Bronchus fibroblast of lung (primary cell): Measurements from ENCODE around the gene PID1.

DNA sequence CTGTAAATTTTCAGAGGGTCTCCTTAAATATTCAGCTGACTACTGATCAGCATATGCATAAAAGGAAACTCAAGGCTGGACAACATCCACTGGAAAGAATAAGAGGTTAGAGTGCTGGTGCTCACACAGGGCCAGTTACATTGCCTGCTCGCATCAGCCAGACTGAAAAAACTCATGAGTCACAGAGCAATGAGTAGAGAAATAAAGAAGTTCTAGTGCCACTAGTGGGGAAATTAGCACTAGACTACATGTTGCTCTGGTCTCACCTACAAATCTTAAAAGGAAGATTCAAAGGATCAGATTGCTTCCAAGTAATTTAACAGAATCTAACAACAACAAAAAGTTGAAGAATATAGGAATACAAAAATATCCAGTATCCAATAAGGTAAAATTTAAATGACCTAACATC, 106.2 kb downstream of the PID1 start:
- RAMPAGE, long total RNA, result no peak

DNA sequence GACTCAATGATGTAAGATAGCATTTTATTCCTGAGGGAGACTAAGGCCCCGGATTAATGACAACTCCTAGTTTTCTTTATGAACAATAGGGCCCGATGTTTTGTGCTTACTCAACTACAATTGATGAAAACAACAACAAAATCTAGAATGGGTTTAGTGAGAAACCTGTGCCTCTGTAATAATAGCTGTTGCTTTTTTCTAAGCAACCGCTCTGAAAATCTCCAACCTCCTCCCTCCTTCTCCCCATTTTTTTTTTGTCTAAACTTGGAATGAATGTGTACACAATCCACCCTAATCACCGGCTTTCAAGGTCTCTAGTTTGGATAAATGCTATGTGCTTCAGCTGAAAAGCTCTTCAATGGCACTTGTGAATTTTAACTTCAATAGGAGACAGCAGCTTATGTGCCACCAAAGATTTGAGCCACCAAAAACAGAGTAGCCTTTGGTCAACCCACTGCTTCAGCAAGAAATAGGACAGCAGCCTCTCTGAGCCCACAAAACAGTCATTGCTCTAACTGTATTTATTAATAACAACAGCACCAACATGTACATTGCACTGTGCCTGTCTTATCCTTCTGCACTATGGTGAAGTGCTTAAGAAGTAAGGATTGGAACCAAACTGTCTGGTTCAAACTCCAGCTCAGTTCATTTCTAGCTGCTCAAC, 4.9 kb downstream of the PID1 start:
- RAMPAGE, long total RNA, result no peak

DNA sequence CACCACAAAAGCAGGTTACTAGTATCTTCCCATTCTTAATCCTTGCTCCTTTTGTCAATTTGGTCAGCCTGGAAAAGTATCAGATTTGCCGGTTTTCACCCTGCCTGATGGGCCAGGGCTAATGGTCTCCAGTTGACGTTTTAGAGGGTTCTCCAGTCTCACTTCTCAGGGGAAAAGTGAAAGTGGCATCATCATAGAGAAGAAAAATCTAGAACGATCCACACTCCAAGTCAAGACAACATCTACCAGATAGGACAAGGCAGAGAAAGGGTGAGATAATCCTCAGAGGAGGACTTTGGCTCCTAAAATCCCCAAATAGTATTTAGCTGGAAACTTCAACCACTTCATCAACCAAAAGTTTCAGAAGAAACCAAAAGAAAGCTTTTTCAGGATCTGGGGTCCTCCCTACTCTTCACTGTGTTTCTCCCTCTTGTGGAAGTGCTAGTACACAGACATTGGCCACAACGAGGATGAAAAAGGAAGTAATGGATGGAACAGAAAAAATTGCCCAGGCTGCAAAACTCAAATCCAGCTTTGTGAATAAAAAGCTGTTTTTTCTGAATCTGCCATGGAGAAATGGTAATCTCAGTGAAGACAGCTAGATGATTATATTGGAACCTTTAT, 4.2 kb downstream of the PID1 start:
- RAMPAGE, long total RNA, result no peak

- RAMPAGE, long total RNA, result no peak
Observed at GRCh38 chr2:229271058-229271698, at the start of gene PID1. PID1 (minus strand) TSS chr2:229271287.

- RAMPAGE, long total RNA, result no peak
Observed at GRCh38 chr2:229273622-229273951, 2.5 kb upstream of the PID1 start.

GRCh38 chr2:229330807-229331577, 59.9 kb upstream of the PID1 start:
- RAMPAGE, long total RNA, result no peak

- RAMPAGE, long total RNA, result no peak
Observed at GRCh38 chr2:229335771-229336378, 64.8 kb upstream of the PID1 start.

DNA sequence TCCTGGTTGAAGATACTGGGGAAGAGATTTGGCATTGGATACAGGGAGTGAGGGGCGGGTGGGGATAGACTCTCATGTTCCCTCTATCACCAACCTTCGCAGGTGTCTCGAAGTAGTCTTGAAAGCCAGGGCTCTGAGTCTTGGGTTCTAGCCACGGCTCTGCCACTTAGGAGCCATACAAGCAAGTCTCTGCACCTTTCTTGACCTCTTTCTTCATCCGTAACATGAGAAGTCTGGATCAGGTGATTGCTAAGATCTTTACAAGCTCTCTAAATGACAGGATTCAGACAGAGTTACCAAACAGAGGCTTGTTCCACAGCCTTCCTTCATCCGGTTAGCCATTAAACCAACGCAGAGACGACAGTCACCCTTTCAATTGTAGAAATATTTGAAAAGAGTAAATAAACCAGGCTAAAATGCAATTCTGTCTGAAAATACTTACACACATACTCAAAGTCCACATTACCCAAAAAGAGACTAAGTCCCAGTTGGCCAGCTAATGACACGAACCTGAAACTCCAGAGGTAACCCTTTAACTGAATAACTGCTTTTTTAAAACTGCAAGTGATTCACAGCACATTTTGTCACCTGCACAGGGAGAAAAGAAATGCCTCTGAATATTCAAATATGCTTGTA, 38.5 kb upstream of the DNER start:
- RAMPAGE, long total RNA, result no peak

GRCh38 chr2:229820703-229821276, 101.0 kb downstream of the TRIP12 start:
- RAMPAGE, long total RNA, result no peak

- RAMPAGE, long total RNA, result no peak
Observed at GRCh38 chr2:230124071-230124602, 55.4 kb upstream of the SLC16A14 start.

- RAMPAGE, long total RNA, result no peak
Observed at GRCh38 chr2:230128831-230129519, 60.3 kb upstream of the SLC16A14 start.

GRCh38 chr2:230177525-230177769, 42.3 kb downstream of the SP110 start:
- RAMPAGE, long total RNA, result no peak

GRCh38 chr2:230185780-230186289, 33.9 kb downstream of the SP110 start:
- RAMPAGE, long total RNA, result no peak

- RAMPAGE, long total RNA, result no peak
Observed at GRCh38 chr2:230202398-230203166, 17.2 kb downstream of the SP110 start.

DNA sequence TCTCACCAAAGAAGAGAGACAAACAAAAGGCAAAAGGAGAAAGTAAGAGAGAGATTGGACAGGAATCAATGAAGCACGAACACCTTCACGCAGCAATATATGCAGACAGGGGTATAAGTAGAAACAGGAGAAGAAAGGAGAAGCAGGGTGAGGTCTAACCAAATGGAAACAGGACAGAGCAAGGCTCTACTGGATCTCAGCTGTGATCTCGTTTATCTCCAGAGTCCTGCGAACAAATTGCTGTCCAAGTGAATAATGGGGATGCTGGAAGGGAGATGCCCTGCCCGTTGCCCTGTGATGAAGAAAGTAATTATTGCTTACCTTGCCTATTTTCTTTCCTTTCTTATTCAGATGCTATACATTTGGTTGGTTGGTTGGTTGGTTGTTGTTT, 33.9 kb downstream of the SP100 start:
- RAMPAGE, long total RNA, result no peak

DNA sequence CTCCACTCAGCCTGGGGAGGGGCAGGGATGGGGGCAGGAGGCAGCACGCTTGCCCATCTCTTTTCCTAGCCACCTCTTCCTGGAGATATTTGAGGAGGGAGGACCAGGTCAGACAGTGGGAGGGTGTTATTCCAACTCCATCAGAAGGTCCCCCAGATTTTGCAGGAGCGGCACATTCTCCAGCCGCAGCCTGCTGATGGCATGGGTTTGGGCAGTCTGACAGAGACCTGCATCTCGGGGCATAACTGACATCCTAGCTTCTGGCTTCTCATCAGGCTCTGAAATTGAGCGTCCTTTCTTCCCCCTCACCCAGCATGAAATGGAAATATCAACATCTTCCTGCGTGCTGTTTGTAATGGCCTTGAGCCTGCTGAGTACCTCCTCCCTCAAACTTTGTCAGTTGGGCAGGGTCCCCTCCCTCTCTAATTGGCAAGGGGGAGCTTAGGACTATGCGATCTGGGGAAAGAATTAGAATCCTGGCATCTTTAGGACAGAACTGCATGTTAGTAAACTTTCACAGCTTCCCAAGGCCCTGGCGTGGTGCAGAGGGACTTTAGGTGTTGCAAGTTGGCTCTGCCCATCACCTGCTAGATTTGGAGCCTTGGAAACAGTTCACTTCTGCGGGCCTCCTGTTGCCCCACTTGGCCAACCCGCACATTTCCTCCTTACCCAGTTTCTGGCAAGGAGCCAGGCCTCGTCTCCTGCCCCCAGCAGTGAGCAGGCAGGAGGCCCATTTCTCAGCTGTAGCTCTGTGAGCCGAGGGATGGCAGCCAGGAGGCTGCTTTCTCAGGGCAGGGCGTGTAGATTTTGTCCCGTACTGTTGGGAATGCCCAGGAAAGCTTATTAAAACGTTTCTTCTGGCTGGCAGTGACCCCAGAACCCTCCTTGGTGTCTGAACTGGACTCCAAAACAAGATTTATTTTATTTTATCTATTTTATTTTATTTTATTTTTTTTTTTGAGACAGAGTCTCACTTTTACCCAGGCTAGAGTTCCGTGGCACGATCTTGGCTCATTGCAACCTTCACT, 2.3 kb downstream of the ITM2C start:
- RAMPAGE, long total RNA, result no peak

DNA sequence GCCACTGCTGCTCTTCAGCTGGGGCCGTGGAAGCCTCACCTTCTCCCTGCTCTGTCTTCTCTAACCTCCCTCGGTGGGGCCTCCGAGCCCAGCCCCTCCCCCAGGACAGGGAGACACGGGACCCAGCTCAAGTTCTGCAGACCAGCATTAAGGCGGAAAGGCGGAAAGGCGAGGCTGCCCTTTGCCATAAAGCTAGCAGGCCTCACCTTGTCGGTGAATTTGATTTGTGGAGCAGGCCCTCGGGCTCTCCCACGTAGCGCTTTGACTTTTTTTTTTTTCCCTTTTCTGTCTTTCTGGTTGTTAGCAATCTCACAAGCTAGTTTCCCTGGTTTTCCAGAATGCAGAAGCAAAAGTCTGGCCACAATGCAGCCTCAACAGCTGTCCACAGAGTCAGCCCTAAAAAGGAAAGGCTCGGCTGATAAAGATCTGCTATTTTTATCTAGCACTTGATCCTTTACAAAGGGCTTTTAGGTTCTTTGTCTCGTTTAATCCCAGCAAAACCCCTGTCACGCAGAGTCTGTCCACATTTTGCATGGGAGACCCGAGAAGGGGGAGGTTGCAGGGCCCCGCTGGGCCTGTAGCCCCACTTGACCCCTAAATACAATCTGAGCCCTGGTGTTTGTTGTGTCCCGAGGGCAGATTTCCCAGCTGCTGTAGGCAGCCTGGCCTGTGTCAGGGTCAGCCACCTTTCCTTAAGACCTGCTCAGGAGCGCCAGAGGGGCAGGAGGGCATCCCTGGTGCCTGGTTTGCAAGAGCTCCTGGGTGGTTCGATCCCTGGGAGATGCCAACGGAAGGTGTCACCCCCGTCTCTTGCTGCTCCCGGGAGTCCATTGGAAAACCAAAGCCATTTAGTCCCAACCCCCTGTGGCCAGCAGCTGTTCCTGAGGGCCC, 6.1 kb downstream of the ITM2C start:
- RAMPAGE, long total RNA, result no peak

DNA sequence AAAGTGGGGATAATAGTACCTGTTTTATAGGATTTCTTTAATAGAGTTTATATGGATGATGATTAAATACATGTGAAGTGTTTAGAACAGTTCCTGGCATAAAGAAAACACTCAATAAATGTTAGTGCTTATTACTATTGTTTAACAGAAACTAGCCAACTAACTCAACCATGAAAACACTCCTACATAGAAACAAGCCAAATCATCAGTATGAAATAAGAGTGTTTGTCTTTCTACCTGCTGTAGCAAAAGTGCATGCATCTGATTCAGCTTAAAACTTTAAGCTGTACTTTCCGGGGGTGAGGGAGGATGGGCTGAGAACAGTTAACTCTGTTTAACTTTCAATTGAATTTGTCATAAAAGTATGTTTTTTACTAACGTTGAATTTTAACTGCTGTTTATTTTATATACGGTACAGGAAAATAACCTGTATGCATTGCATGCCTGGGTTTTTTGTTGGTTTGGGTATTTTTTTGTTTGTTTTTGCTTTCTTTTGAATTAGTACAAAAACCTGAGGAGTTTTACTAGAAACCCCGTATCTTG, 6.7 kb downstream of the HTR2B start:
- RAMPAGE, long total RNA, result no peak

DNA sequence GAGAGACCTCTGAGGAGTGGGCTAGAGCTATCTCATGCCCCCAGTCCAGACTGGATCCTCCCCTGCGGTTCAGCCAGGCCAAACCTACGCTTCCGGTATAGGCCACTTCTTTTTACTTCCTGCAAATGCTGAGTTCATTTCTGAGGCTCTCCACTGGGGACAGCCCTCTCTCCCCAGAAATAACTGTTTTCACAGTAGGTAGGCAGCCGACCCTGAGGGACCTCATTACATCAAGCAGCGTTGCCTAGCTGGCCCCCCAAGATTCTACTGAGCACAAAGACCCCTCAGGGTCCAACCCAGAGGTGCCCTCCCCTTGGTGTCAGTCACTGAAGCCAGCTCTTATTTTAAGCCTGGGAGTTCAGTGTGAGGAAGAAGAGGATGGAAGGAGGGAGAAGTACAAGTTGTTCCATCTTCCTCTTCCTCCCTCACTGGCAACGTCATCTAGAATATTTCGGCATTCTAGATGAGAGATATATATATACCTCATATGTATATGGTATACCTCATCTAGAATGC, 33.2 kb upstream of the B3GNT7 start:
- RAMPAGE, long total RNA, result no peak

DNA sequence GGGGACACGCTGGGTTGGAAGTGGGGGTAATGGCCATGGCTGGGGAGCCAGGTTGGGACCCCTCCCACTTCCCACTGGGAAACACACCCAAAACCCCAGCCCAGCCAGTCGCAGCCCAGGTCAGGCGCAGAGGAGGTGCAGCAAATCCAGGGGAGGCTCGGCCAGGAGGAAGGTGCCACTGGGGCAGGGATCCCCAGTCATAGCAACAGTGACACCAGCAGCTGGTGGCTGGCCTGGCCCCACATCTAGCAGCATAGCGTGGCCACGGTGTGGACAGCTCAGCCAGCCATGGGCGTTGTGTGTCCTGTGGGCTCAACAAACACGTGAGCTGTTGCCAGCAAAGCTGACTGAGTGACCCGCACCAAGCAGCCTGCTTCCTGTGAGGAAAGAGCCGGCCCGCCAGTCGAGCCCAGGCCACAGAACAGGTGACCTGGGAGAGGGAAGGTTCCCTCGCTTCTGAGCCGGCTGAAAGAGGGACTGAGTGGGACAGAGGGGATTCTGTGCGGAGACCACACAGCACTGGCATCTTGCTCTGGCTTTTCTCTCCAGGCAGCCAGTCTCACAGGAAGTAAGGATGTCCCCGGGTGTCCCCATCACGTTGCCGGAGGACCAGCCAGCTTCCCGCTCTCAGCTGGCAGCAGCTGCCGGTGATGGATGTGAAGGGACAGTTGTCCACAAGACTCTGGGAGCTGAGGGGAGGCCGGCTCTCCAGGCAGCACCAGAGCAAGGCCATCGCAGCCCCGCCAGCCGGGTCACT, 24.4 kb upstream of the B3GNT7 start:
- RAMPAGE, long total RNA, result no peak